ENCODE data around the genes CENPH and GTF2H2.

DNA sequence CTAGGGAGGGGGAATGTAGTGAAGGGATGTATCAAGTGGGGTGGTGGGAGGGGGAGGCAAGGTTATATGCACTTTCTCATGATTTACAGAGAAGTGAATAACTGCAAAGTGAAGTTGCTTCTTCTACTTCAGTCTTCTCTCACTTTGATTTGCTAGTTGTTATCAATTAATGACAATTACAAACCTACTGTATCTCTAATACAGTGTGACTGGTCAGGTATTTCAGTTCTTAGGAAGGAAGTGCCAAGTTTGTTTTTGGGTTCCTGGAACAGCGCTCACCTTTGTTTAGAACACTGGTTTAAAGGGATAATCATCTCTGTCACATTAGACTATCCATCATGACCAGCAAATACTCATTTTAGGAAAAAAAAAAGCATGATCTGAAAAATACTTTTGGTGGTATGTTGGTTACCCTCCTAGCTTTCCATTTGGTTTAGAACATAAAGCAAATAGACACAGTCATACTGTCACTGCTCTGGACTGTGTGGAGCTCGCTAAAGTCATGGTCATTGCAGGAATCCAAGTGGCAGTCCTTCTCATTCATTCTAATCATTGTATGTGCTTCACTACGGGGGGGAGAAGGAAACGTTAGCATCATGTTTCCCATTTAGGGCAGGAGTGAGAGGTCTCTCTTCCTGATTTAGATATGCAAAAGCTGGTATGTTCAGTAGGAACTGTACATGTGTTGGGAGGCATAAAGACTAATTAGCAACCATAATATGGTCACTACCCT is 83.5 kb downstream of the PIK3R1 start:
- PRO-cap, result no peak
- RAMPAGE, long total RNA, 2 experiments, result start-site peak on the plus strand in 1 of 2 experiments, centred at positions 199 to 339 of the sequence, 16 to 96 reads per replicate

DNA sequence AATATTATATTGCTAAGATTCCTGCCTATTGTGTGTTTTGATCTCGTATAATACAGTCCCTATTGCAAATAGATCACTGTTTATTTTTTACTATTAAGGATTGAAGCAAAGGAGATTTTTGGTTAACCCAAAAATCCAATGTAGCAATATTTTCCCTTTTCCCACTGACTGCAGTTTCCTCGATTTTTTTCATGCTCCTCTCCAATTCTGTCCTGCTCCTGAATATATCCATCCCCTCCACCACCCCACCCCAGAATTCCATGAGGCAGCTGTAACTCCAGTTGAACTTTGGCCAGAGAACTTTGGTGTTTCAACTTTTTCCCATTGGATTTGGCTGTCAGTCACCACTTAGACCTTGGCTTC is 261.1 kb downstream of the PIK3R1 start:
- PRO-cap, result no peak
- RAMPAGE, long total RNA, 2 experiments, result no peak in any of the 2 experiments

DNA sequence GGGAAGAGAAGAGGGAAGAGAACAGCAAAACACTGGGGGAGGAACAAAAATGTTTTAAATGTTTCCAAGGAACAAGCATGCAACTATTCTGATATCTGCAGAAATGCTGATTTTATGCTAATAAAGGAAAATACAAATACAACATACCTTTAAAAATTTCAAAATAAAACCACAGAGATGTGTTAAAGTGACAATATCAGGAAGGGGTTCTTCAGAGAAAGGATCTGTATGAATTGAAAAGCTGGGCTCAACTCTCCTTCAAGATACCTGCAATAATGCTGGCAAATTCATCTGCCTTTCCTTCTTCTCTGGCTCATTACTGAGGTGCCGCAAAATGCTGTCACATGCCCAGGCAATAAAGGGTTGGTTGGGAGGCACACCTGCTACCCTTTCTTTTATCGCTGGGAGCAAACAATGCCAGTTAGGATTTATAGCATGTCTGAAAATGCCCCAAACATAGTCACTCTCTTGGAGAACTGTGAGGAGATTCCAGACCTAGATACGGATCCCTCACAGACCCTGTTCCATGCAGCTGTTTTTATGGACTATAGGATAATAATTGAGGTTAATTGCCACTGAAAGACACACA is 317.8 kb downstream of the PIK3R1 start:
- PRO-cap, result no peak
- RAMPAGE, long total RNA, 2 experiments, result no peak in any of the 2 experiments

DNA sequence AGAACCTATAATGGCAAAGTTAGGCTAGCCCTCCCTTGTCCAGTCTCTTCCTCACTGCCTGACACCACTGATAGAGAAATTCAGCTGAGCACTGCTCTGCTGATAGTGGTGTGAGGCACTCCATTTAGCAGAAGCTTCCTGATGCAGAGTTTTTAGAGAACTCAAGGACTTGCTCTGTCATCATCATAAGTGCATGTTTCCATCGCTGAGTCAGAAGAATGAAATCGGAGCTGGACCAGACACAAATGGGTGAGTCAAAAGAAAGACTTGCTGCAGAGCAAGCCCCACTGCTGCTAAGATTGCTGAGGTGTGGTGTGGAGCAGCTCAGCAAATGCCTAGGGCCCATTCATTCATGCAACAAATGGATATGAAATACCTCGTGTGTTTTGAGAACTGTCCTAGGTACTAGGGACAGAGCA is 410.2 kb upstream of the SLC30A5 start:
- PRO-cap, result no peak
- RAMPAGE, long total RNA, 2 experiments, result no peak in any of the 2 experiments

DNA sequence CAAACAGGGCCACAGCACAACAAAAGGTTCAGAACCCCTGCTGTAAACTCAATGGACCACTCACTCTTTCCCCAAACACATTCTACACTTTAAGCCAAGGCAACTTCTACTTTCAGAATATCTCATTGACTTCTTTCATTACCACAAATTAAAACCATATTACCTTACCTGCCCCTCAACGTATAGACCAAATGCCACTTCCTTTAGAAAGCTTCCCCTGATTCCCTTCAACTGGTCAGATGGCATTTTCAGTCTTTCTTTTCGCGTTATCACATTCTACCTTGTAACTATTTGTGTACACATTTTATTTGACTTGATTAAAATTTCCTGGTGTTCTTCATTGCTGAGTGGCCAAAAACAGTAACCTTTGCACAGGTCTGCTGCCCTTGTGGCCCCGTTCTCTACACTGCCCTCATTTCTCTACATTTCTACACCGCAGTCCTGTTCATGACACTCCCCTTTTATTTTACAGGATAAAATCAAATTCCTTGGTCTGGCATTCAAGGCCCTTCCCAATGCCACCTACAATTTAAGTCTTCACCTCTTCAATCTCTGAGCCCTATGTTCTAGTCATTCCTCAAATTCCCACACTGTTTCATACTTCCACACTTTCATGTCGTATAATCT is 334.3 kb upstream of the SLC30A5 start:
- PRO-cap, result no peak
- RAMPAGE, long total RNA, 2 experiments, result no peak in any of the 2 experiments

GRCh38 chr5:69188700-69189982 is at the start of gene CENPH:
Gene CENPH (plus strand): TSS chr5:69189583.
- PRO-cap, result bidirectional peak, plus-strand start at chr5:69189547, minus-strand start at chr5:69189497
- RAMPAGE, long total RNA, 2 experiments, result start-site peak on the plus strand in 2 of 2 experiments, at chr5:69189520-69189565 at its widest, 13 to 18 reads per replicate

- PRO-cap, result no peak
- RAMPAGE, long total RNA, 2 experiments, result no peak in any of the 2 experiments
Observed at GRCh38 chr5:69443921-69444649, 29.2 kb downstream of the MARVELD2 start.

- PRO-cap, result no peak
- RAMPAGE, long total RNA, 2 experiments, result no peak in any of the 2 experiments
Observed at GRCh38 chr5:69451976-69452694, 37.2 kb downstream of the MARVELD2 start.

DNA sequence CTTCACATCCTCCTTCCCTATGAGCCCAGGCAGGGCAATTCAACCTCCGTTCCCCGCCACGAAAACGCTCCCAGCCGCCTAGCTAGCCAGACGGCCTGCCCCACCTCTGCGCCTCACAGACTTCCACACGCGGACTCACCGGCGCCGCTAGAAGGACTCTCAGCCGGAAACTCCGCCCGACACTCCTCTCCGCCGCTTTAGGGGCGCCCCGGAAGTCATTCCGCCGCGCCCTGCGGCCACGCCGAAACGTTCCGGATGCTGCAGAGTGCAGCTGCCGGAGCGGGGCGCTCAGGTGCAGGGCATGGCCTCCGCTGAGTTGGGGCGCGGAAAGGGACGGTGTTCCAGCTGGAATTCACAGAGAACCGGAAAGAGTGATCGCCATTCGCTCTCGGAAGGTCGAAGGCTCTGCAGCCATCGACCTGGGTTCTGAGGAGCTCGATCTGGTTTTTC is at the start of gene GTF2H2:
GTF2H2 (minus strand) TSS at position 161 of the 450 bp plus-strand sequence.
- PRO-cap, result no peak
- RAMPAGE, long total RNA, 2 experiments, result start-site peak on the minus strand in 1 of 2 experiments, centred at position 158 of the sequence, 8 reads per replicate

GRCh38 chr5:71509355-71510276 is 54.2 kb downstream of the BDP1 start:
- PRO-cap, result no peak
- RAMPAGE, long total RNA, 2 experiments, result no peak in any of the 2 experiments

- PRO-cap, result no peak
- RAMPAGE, long total RNA, 2 experiments, result no peak in any of the 2 experiments
Observed at GRCh38 chr5:71588048-71588369, 869 bp downstream of the MCCC2 start.

DNA sequence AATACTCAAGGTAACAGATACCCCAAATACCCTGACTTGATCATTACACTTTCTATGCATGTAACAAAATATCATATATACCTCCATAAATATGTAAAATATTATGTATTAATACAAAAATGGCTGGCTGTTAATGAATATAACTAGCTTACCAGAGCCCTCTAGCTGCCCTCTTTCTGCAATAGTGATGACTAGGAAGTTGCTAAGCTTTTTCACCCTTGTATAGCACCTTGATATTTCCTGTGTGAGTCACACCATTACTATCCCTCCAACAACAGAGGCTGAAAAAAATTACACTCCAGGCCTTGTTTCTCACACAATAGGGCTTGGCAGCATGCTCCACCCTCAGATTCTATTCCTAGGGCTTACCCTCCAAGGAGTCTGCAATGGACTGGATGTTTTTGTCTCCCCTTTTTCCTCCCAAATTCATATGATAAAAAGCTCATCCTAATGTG is 184.8 kb upstream of the MAP1B start:
- PRO-cap, result no peak
- RAMPAGE, long total RNA, 2 experiments, result no peak in any of the 2 experiments

GRCh38 chr5:72226015-72226467 is 94.0 kb downstream of the MRPS27 start:
- PRO-cap, result no peak
- RAMPAGE, long total RNA, 2 experiments, result no peak in any of the 2 experiments

GRCh38 chr5:72238564-72239043 is 81.4 kb downstream of the MRPS27 start:
- PRO-cap, result no peak
- RAMPAGE, long total RNA, 2 experiments, result no peak in any of the 2 experiments

DNA sequence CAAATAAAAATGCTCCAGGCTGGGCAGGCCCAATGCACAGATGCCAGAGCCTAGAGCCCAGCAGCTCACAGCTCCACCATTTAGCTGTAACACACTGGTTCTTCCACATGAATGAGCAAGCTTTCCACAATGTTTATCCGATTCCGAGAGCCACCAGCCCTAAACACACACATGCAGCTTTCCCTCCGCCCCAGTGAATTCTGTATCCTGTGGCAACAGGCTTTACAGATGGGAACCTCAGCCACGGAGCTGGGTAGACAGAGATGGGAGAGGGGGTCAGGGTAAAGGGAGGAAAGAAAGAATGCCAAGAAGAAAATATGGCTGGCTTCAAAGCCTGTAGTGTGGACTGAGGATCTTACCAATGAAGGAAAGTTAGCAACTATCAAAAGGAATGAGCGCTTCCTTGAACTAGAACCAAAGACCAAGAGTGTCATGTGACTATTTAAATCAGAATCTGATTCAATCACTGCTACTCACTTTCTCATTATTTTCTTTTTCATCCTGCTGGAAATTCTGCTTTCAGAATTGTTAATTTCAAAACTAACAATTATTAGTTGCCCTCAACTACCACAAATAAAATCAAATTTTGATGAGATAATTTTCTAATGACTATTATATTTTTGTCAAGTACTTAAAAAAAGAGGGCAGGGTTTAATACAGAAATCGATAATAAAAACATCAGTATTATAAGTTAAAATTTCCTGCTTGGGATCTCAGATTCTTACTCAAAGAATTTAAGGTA is 77.0 kb downstream of the MRPS27 start:
- PRO-cap, result no peak
- RAMPAGE, long total RNA, 2 experiments, result no peak in any of the 2 experiments

- PRO-cap, result no peak
- RAMPAGE, long total RNA, 2 experiments, result no peak in any of the 2 experiments
Observed at GRCh38 chr5:72320483-72320835, 286 bp downstream of the PTCD2 start.

- PRO-cap, result no peak
- RAMPAGE, long total RNA, 2 experiments, result no peak in any of the 2 experiments
Observed at GRCh38 chr5:72463931-72464322, 43.3 kb downstream of the ZNF366 start.

GRCh38 chr5:72504066-72504627 is 3.1 kb downstream of the ZNF366 start:
- PRO-cap, result no peak
- RAMPAGE, long total RNA, 2 experiments, result no peak in any of the 2 experiments

DNA sequence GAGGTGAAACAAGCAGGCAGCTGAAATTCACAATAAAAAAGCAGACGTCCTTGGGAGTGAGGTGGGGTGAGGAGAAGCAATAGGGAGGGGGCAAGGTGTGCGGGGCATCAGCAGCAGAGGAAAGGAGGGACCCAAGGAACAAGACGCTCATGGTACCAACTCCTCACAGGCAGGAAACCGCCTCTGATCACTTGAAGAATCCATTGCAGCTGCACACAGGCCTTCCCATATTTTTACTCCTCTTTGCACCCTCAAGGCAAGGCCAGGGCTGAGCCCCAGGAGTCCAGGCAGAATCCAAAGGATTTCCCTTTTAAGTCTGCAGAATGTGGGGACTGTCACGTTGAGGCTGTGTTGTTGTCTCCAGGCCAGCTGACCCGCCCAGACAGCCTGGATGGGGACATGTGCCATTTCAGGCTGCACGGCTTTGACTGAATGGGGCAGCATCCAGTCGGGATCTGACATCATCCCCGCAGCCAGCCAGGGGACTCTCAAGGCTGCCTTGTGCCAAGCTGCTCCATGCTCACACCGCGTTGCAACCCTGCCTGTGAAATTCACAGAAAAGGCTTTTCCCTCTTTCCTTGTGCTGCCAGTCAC is 2.1 kb upstream of the ZNF366 start:
- PRO-cap, result no peak
- RAMPAGE, long total RNA, 2 experiments, result no peak in any of the 2 experiments

DNA sequence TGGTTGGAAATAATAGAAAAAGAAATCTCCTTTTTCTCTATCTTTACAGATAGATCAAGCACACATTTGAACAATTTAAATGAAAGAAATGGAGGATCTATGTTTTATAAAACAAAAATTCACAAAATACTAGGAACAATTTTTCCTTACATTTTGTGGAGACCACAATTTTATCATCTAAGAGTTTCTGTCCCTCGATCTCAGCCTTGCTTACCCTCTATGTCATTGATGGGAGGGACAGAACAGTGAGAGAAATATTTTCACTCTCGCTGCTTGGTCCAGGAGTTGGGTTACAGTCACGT is 111.3 kb upstream of the ZNF366 start:
- PRO-cap, result no peak
- RAMPAGE, long total RNA, 2 experiments, result no peak in any of the 2 experiments

Data from lower leg skin (tissue), 2 donors.